HEK293 (cell line): ENCODE measurements around a stretch of chr6.

- PRO-cap, result bidirectional peak, plus-strand start at chr6:5996451, minus-strand start at chr6:5996256
- RRBS, 2 experiments, result no CpG with 5 or more reads among the region's 41 CpGs
These were observed 10.6 kb downstream of the NRN1 start for GRCh38 chr6:5995912-5996679.

DNA sequence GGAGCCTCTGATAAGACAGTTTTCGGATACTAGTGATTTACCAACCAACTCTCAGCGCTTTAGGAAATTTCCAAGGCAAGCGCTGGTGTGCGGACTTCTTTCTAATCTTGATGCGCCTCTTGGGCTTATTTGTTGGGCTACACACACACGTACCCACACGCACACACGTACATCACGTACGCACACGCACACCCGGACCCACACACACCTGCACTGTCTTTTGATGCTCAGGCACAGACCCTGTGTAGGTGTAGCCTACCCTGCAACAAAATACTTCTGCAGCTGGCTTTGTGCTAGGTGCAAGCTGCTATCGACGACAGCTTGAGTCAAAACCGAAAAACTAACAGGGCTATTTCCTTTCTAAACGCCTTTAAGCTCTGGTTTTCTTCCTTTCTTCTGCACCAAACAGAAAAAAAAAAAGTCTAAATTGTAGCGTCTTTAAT lies 1.1 kb upstream of the NRN1 start:
- PRO-cap, result bidirectional peak, plus-strand start at position 65 of the sequence, minus-strand start outside the sequence
- RRBS, 2 experiments, result no CpG with 5 or more reads among the region's 17 CpGs

DNA sequence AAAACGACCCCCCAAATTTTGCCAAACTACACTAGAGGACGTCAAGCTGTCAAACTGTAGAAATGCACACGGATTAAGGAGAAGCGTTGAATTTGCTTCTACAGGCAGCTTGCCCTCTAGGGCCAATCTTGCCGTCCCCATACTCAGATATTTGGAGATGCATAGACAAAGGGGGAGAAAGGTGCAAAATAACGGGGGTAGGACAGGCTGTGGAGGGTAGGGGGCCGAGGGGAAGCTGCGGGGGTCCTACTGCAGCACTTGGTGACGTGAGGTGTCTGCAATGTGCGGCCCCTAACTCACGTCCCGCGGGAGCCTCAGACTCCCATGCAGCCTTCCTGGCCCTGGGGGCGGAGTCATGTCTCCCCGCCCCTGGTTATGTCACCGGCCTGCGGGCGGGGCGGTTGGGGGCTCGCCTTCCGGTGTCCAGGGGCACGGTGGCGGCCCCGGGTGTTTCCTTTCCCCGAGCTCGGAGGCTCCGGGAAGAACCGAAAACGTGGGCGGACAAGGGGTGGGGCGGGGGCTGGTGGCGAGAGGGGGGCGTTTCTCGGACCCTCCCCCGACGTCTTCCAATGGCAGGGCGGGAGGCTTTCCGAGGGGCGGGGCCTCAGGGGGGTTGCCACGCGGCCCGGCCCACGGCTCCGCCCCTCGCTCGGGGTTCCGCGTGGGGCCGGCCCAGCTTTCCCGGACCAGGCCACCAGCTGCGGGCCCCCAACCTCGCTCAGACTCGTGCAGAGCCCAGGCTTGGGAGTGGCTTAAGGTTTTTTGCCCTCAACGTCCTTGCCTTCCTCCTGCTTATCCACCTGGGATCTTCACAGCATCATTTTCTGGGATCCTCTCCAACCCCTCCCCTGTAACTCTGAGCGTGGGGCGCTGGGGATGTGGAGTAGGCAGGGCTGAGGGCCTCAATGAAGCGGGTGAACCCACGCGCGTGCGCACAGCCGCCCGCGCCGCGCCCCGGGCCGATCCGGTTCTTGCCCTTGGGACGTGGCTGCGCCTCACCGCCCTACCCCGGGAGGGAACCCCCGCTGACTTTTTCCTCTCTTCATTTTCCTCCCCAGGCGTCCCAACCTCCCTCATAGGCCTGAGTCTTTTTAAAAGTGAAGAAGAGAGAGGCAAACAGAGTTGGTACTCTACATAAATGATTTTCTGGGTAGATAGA lies 2.0 kb upstream of the NRN1 start:
- PRO-cap, result bidirectional peak, plus-strand start at position 643 of the sequence, minus-strand start at position 326 of the sequence; bidirectional peak, plus-strand start at position 853 of the sequence, minus-strand start at position 907 of the sequence; unidirectional peak, minus-strand start at position 972 of the sequence
- RRBS, 2 experiments, result 2 to 8% methylated on average over 19 of the region's 75 CpGs

DNA sequence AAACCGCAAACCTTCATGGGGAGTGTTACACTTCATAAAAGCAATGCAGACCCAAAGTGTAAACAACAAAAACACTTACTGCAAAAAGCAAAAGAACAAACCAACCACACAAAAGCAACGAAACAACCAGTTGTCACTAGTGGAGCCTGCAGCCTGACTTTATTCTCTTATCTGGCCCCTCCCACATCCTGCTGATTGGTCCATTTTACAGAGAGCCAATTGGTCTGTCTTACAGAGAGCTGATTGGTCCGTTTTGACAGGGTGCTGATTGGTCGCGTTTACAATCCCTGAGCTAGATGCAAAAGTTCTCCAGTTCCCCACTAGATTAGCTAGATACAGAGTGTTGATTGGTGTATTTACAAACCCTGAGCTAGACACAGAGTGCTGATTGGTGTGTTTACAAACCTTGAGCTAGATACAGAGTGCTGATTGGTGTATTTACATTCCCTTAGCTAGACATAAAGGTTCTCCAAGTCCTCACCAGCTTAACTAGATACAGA lies 24.0 kb downstream of the LY86 start:
- PRO-cap, result no peak
- RRBS, 2 experiments, result no CpG with 5 or more reads among the region's 5 CpGs

DNA sequence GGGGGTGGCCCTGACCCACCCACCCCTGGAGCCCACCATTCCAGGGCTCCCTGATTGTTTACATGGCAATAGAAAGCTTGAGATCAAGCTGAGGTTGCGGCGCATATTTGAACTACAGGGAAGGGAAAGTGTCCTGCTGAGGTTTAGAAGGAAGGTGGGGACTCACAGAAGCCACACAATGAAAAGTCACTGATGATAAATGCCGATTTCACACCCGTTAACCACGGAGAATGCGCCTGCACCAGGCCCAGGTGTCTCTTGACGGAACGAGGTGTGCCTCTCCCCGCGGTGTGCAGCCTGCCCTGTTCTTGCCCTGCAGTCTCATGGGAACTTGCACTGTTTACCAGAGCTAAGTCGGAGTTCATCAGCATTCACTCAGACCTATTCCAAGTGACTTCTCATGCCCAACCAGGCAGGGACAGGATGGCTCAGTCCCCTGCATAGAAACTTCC lies 90.3 kb downstream of the LY86 start:
- PRO-cap, result no peak
- RRBS, 2 experiments, result no CpG with 5 or more reads among the region's 11 CpGs

- PRO-cap, result no peak
- RRBS, 2 experiments, result no CpG with 5 or more reads among the region's 5 CpGs
These were observed 135.3 kb downstream of the LY86 start for GRCh38 chr6:6723936-6724181.

GRCh38 chr6:6748962-6749368 lies 160.4 kb downstream of the LY86 start:
- PRO-cap, result no peak
- RRBS, 2 experiments, result no CpG with 5 or more reads among the region's 3 CpGs

DNA sequence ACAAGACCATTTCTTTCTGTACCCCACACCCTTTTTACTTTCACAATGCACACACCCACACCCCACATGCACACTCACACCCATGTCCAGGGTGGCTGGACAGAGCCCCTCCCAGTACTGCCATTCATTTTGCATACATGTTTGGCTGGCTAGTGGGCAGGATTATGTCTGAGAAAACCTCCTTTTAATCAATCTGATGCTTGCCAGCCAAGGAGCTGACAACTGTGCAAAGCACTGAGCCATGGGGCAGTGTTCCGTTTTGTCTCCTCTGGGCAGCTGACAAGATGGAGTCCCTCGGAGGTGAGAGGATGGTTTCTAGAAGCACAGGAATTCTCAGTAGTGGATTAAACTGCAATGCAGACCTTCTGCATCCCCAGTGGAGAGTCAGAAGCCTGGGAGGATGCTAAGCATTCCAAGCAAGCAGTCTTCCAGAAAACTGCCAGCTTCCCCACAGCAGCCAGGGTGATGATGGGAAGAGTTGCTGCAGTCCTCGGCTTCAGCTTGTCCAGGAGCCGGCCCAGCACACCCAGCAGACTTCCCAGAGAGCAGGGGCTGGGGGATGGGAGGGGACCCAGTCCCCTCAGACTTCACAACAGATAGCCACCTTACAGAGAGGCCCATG lies 163.5 kb downstream of the LY86 start:
- PRO-cap, result no peak
- RRBS, 2 experiments, result no CpG with 5 or more reads among the region's 4 CpGs

- PRO-cap, result no peak
- RRBS, 2 experiments, result no CpG with 5 or more reads among the region's 6 CpGs
These were observed 220.5 kb downstream of the LY86 start for GRCh38 chr6:6808957-6809393.

GRCh38 chr6:6825717-6826803 lies 237.5 kb downstream of the LY86 start:
- PRO-cap, result no peak
- RRBS, 2 experiments, result no CpG with 5 or more reads among the region's 19 CpGs

- PRO-cap, result no peak
- RRBS, 2 experiments, result no CpG with 5 or more reads among the region's 4 CpGs
These were observed 226.0 kb upstream of the RREB1 start for GRCh38 chr6:6881657-6882354.

- PRO-cap, result no peak
- RRBS, 2 experiments, result no CpG with 5 or more reads among the region's 7 CpGs
These were observed 74.5 kb upstream of the RREB1 start for GRCh38 chr6:7033188-7033665.

DNA sequence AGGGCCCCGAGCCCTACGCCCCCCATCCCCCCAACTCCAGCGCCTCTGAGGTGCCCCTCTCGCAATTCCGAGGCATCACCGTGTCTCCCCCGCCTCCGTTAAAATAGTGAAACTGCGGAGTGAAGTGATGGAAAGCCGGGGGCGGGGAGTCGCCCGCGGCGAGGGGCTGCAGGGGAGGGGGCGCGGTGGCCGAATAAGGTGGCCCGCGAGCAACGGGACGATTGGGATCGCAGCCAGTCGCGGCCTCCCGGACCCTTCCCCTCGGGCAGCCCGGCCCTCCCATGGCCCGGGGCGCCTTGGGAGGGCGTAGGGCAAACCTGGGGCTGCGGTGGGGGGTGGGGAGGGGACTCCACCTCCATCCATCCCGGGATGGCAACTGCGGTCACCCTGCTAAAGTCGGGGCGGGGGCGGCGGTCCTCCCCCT lies 517 bp upstream of the RREB1 start:
- PRO-cap, result bidirectional peak, plus-strand start at position 101 of the sequence, minus-strand start at position 100 of the sequence; bidirectional peak, plus-strand start at position 358 of the sequence, minus-strand start at position 378 of the sequence
- RRBS, 2 experiments, result 1 to 11% methylated on average over 4 to 10 of the region's 38 CpGs

GRCh38 chr6:7119068-7119857 lies 11.5 kb downstream of the RREB1 start:
- PRO-cap, result no peak
- RRBS, 2 experiments, result no CpG with 5 or more reads among the region's 20 CpGs

GRCh38 chr6:7124873-7125437 lies 17.2 kb downstream of the RREB1 start:
- PRO-cap, result no peak
- RRBS, 2 experiments, result no CpG with 5 or more reads among the region's 2 CpGs

GRCh38 chr6:7139013-7139615 lies 31.4 kb downstream of the RREB1 start:
- PRO-cap, result no peak
- RRBS, 2 experiments, result no CpG with 5 or more reads among the region's 2 CpGs

DNA sequence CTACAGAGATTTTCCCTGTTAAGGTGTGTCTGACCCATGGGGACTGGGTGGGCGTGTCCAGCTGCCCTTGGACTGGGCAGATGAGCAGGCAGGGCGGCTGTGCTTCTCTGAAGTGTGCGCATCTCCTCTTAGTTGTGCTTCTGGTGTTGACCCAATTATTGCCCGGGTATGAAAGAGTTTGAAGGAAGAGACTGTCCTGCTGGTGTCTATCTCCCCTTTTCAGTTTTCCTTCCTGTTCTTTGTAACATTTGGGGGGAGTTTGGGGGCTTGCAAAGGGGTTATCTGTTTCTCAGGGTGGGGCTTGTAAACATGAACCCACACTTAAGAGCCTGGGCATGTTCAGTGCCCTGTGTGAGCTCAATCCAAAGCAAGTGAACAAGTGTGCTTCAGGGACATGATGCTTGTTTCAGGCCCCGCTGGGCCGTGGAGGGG lies 57.9 kb downstream of the RREB1 start:
- PRO-cap, result no peak
- RRBS, 2 experiments, result no CpG with 5 or more reads among the region's 6 CpGs

GRCh38 chr6:7214873-7215702 lies 97.9 kb downstream of the SSR1 start:
- PRO-cap, result no peak
- RRBS, 2 experiments, result no CpG with 5 or more reads among the region's 15 CpGs

- PRO-cap, result no peak
- RRBS, 2 experiments, result no CpG with 5 or more reads among the region's 9 CpGs
These were observed 45.2 kb downstream of the SSR1 start for GRCh38 chr6:7267796-7268223.

DNA sequence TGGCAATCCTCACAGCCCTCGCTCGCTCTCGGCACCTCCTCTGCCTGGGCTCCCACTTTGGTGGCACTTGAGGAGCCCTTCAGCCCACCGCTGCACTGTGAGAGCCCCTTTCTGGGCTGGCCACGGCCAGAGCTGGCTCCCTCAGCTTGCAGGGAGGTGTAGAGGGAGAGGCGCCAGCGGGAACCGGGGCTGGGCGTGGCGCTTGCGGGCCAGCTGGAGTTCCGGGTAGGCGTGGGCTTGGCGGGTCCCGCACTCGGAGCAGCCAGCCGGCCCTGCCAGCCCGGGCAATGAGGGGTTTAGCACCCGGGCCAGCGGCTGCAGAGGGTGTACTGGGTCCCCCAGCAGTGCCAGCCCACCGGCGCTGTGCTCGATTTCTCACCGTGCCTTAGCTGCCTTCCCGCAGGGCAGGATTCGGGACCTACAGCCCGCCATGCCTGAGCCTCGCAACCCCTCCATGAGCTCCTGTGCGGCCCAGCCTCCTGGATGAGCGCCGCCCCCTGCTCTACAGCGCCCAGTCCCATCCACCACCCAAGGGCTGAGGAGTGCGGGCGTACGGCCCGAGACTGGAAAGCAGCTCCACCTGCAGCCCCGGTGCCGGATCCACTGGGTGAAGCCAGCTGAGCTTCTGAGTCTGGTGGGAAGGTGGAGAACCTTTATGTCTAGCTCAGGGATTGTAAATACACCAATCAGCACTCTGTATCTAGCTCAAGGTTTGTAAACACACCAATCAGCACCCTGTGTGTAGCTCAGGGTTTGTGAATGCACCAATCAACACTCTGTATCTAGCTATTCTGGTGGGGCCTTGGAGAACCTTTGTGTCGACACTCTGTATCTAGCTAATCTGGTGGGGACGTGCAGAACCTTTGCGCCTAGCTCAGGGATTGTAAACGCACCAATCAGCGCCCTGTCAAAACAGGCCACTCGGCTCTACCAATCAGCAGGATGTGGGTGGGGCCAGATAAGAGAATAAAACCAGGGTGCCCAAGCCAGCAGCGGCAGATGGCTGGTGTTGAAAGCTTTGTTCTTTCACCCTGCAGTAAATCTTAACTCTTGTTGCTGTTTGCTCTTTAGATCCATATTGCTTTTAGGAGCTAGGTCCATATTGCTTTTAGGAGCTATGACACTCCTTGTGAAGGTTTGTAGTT lies 31.4 kb upstream of the SSR1 start:
- PRO-cap, result no peak
- RRBS, 2 experiments, result no CpG with 5 or more reads among the region's 45 CpGs